ENCODE data around the genes KIF1C, ZFP3, NLRP1, TXNDC17 and SLC13A5.

- PRO-cap, result no peak
- RAMPAGE, long total RNA, 4 experiments, result no peak in any of the 4 experiments
Observed at GRCh38 chr17:4739993-4740215, 176 bp upstream of the CXCL16 start.

DNA sequence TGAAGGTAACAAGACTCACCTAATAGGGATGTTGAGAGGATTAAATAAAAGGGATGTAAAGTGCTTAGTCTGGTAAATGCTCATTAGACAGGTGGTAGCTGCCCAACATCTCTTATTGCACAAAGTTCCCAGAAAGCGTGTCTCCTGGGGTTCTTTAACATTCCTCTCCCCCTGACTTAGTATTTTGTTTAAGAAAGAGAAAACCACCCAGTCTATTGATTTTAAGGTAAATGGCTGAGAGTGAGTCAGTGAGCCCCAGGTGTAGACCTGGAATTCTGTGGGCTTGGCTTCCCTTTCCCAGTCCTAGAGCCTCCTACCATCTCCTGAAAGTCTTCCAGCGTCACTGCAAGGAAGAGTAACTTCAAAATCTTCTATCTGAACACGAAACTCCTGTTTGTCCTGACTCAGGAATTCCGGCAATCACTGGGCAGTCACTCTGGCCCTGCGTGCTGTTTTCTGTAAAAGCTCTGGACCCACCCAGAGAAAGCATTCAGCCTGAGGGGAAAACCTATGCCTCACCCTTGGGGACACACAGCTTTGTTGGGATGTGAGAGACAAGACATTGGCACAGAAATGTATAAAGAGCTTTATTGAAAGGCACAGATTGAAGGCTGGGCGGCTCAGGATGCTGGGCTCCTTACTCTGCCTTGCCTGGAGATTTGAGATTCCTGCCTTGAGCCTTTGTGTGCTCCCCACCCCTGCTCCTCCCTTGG lies 15.8 kb downstream of the MINK1 start:
- PRO-cap, result no peak
- RAMPAGE, long total RNA, 4 experiments, result no peak in any of the 4 experiments

- PRO-cap, result no peak
- RAMPAGE, long total RNA, 4 experiments, result no peak in any of the 4 experiments
Observed at GRCh38 chr17:4997375-4998425, at the start of gene KIF1C. Gene KIF1C (plus strand): TSS chr17:4997950.

DNA sequence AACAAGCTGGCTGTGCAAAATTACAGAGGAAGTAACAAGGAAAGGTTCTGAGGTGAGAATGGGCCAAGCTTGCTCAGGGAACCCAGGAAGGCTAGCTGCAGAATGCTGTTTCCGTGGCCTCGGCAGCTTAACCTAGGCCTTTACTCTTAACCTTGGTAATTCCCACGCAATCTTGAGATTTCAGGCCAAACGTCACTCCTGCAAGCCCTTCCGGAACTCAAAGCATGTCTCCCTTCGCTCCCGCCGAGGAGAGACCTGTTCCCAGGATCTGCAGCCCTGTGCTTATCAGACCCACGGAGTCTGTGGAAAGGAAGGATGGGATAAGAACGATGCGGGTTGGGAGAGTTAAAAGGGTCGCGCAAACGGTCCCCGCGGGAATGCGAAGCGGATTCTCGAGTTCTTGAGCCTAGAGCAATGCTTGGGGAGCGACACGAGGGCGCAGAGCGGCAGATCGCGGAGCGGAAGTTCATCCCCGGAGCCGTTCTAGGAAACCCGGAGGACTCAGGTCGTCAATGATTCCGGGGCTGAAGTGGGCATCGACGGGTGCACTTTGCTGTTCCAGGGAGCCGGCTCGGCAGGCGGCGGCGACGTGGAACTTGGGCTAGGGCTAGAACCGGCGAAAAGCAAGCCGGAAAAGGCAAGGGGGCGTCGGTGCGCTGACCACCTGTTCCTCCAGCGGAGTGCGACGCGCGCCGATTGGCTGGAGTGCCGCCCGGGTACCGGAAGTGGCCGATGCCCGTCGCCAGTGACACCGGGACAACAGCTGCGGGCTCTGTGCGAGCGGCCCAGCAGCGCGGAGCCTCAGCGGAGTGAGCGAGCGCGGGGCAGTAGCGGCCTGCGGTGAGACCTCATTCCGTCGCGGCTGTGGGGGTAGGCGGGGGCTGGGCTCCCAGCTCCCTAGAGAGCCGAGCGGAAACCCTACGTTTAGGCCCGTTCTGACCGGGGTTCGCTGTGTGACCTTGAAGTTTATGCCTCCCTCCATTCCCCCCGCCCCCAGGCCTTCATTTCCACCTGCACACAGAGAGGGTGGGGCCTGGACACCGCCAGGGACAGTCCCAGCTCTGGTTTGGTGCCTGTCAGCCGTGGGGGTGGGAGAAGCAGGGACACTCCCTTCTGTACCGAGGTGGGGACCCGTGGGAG lies at the start of gene ZFP3:
TSS of gene ZFP3 (plus strand) at position 732 of the 1,140 bp plus-strand sequence.
- PRO-cap, result no peak
- RAMPAGE, long total RNA, 4 experiments, result start-site peak on the plus strand in 4 of 4 experiments, centred at positions 546 to 754 of the sequence, 19 to 168 reads per replicate

GRCh38 chr17:5096400-5096816 lies 15.3 kb downstream of the ZNF232 start:
- PRO-cap, result no peak
- RAMPAGE, long total RNA, 4 experiments, result no peak in any of the 4 experiments

GRCh38 chr17:5210023-5210469 lies 18.4 kb upstream of the ZNF594 start:
- PRO-cap, result no peak
- RAMPAGE, long total RNA, 4 experiments, result no peak in any of the 4 experiments

GRCh38 chr17:5514334-5515311 lies 13.8 kb upstream of the ENSG00000286190 start:
- PRO-cap, result no peak
- RAMPAGE, long total RNA, 4 experiments, result no peak in any of the 4 experiments

- PRO-cap, result unidirectional peak, minus-strand start at chr17:5584474
- RAMPAGE, long total RNA, 4 experiments, result start-site peak on the minus strand in 4 of 4 experiments, at chr17:5584451-5584482 at its widest, 23 to 114 reads per replicate
Observed at GRCh38 chr17:5584210-5584996, at the start of gene NLRP1. Gene NLRP1 (minus strand): TSS chr17:5584509.

DNA sequence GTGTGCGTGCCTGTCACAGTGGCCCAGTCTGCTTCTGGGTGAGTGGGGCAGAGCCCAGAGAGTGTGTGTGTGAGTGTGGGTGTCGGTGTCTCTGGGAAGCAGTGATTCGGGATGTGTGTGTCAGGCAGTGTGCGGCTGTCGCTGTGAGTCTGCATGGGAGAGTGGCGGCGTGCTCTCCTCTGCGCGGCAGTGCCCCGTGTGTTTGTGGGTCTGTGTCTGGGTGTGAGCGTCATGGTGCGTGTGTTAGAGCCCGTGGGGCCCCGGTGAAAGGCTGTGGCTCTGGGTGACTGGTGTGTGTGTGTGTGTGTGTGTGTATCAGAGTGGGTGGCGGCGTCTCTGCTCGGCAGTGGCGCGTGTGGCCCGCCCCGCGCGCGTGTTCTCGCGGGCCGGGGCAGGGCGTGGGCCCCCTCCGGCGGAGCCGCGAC lies 303 bp upstream of the WSCD1 start:
- PRO-cap, result no peak
- RAMPAGE, long total RNA, 4 experiments, result no peak in any of the 4 experiments

DNA sequence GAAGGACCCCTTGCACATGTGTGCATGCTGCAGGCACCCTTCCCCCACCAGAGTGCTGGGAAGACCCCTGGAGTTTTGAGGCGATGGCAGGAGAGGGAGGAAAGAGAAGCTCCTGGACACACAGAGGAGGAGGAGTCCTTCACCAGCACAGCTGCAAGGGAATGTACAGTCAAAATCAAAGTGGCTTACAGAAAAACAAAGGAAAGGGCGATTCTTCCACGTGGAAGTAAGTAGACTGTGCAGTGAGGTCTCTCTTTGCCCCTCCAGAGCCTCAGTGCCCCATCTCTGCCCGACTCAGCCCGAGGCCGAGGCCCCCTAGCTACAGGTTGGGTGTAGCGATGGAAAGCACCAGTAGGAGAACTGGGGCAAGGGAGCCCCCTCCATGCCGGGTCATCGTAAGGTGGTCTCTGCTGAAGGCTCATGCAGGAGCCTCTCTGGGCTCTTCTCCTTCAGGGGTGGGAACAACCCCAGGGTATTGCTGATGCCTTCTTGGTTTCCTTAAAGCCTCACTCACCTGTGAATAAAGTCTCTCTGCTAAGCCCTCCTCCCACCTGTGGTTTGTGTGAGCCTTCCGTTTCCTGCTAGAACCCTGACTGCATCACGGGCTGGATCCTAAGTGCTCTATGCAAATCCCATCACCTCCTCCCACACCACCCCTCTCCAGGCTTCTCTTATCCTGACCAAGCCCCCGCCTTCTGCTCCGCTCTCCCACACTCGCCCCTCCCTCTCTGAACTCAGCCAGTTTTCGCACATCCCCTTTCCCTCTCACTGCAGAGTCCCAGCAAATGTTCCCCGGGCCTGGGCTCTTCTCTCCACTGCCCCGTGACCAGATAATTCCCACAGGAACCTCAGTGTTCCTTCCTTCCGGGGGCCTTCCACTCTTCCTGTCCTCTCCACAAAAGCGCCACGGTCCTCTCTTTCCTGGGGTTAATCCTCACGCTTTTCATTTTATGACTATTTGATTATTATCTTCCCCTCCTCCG lies 51.7 kb downstream of the PIMREG start:
- PRO-cap, result no peak
- RAMPAGE, long total RNA, 4 experiments, result no peak in any of the 4 experiments

- PRO-cap, result no peak
- RAMPAGE, long total RNA, 4 experiments, result no peak in any of the 4 experiments
Observed at GRCh38 chr17:6555349-6556043, 859 bp downstream of the PITPNM3 start.

DNA sequence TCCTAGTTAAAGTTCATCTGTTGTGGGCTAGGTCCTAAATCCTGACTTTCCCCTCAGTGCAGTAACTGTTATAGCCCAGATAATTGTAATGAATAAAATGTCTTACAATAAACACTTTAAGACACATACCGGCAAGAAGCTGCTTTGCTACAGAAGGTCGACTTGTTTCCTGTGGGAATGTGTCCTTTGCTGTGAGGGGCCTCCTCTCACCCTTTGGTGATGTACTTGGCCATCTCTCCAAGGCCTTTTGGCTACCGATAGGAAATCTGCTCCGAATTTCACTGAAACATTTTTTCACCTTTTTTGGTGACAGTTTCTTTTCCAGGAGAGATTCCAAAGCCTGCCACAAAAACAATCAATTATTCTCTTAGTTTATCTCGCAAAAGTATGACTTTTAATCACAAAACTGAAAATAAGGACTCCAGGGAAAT lies 19.8 kb downstream of the KIAA0753 start:
- PRO-cap, result no peak
- RAMPAGE, long total RNA, 4 experiments, result no peak in any of the 4 experiments

DNA sequence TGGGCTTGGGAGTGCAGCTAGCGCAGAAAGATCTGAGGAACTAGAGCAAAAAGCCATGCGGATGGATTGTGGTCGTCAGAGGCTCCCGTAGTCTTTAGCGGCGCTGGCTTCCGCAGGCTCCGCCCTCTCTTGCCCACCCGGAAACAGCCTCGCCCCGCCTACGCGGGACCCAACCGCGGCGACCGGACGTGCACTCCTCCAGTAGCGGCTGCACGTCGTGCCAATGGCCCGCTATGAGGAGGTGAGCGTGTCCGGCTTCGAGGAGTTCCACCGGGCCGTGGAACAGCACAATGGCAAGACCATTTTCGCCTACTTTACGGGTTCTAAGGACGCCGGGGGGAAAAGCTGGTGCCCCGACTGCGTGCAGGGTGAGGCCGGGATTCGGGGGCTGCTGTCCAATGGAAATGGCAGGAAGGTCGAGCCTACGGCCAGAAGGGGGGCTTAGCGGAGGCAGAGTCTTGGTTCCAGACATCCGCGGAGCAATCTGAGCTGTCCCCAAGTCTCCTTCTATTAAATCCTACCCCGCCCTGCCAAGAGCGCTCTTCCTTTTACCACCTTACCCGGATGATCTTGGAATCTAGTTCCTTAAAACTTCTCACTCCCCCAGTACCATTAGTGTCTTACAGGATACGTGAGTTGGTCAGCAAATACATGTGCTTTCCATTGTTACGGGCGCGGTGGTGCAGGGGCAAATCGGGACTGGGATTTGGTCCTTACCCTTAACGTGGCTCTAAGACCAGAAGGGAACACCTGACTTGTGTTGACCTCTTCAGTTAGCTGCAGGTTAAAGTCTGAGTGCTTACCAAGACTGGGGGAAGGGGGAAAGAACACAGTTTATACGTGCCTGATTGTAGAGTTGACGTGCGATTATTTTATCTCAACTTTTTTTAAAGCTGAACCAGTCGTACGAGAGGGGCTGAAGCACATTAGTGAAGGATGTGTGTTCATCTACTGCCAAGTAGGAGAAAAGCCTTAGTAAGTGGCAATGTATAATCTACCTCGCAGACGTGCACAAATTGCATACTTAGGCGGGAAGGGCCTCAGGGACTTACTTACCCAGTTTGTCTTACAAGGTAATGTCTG lies at the start of gene TXNDC17:
TSS of gene TXNDC17 (plus strand) at position 201 of the 1,083 bp plus-strand sequence.
- PRO-cap, result unidirectional peak, plus-strand start at position 201 of the sequence
- RAMPAGE, long total RNA, 4 experiments, result start-site peak on the plus strand in 3 of 4 experiments, centred at positions 168 to 178 of the sequence, 1,001 to 1,488 reads per replicate

DNA sequence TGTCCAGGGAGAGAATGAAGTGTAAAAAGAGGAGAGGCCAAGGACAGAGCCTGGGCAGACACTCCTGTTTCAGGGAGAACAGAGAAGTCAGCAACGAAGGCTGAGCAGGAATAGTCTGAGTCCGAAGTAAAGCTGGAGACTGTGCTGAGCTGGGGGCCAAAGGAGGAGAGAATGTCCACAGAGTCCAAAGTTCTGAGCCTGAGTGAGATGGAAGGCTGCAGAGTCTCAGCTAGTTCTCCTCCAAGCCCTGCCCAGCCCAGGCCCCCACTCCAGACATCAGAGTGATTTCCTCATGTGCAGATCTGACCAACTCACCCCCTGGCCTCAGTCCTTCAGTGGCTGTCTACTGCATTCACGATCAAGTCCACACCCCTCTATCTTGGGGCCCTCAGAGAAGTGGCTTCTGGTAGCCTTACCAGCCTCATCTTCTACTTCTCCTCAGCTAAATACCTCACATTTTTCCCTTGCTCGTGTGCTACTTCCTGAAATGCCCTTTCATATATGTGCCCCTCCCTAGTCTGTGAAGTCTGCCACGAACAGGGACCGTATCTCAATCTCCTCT lies 21.6 kb downstream of the SLC13A5 start:
- PRO-cap, result no peak
- RAMPAGE, long total RNA, 4 experiments, result no peak in any of the 4 experiments

DNA sequence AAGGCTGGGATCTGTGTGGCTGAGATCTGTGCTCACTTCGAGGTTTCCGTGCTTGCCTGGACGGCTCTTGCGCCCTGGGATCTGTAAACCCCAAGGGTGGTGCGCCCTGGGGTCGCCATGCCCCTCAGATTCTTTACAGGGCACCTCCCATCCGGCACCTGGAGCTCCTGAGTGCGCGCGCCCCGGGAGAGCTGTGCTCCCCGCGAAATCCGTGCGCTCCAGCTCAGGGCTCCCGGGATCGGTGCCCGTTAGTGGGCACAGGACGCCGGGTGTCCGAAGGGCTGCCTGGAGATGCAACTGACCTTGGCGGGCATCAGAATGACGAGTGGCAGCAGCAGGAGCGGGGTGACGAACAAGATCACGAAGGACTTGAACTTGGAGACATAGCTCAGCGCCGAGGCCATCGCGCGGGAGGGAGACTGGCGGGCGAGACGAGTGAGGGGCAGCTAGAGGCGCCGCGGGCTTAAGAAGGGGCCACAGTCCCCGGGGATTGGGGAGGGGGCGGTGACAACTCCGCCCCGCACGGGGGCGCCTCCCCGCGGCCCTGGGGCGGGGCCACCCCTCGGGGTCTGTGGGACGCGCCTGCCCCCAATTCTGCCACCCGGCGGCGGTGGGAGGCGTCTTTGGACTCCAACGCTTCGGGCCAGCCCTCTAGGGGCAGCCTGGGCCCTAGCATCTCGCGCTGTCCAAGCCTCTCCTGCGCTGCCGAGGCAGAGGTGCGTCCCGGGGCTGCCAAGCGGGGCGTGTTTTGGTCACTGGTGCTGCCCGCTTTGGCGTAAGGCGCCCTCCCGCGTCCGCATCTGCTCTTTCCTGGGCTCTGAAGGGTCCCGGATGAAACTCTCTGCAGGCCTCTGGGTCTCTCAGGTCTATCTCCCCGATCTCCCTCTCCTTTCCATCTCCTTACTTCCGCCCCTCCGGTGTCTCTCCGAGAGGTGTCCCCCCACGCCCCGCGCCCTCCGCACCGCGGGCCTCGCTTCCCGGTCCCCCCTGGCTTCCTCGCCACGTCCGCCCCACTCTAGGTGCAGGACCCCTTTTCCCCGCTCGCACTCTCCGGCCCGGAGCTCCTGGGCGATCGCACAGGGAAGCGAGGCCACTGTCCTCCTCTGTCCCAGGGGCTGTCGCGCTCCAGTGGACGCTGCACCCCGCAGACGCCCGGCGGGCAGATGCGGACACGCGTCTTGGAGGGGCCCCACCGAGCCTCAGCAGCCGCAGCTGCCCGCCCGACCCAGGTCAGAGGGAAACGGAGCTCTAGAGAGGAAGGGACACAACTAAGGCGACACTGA lies at the start of gene SLC13A5:
TSS of gene SLC13A5 (minus strand) at position 440 of the 1,283 bp plus-strand sequence.
- PRO-cap, result no peak
- RAMPAGE, long total RNA, 4 experiments, result no peak in any of the 4 experiments

DNA sequence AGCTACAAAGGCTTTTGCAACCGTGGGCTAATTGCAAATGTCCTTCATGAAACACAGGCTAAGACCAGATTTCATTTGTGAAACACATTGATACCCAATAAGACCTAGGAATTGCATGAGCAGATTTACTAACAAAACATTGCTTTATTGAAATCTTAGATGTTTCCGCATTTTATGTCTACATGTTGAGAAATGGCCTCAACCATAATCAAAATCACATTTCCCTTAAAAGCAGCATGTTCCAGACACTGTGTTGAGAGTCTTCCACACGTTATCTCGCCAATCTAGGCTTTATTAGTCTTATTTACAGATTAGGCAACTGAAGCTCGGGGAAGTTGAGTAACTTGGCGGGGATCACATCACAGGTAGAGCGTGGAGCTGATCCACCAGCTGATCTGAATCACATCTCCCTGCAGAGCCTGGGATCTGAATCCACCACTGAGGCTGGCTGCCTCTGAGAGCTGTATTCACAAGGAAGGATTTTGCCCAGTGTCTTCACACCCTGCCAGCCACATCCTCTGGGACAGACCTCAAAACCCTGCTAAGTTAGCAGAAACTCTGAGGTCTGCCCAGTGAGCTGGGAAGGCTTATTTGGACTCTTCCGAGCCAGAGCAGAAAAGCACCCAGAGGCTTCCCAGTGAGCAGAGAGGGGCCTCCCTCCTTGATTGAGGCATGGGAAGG lies 22.0 kb downstream of the FBXO39 start:
- PRO-cap, result no peak
- RAMPAGE, long total RNA, 4 experiments, result no peak in any of the 4 experiments

- PRO-cap, result no peak
- RAMPAGE, long total RNA, 4 experiments, result no peak in any of the 4 experiments
Observed at GRCh38 chr17:7045890-7046652, 2.2 kb upstream of the SLC16A11 start.

DNA sequence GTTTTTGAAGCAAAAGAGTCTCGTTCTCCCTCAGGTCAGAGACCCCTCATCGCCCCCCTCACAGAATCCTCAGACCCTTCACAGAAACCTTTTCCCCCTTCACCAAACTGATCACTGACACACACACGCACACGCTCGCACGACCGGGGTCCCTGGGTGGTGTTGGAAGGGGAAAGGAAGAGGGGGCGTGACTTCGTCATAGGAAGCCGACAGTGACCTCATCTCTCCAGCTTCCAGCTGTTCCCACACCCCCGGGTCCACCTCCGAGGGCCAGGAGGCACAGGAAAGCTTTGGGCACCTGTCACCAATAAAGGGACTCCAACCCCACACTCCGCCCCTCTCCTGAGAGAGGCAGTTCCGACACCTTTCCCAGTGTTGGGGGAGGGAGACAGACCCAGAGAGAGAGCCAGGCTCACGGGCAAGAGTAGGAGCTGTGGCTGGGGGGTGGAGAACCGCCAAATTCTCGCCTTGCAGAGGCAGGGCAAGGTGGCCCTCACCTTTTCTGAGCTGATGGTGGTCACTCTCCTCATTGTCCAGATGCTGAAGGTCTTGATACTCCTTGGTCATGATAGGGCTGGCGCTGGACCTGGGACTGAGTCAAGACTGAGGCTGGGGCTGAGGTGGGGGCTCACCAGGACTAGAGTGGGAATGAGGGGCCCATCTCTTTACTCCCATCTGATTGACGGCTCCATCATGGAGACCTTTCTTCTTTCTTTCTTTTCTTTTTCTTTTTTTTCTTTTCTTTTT lies 1.0 kb downstream of the ASGR1 start:
- PRO-cap, result no peak
- RAMPAGE, long total RNA, 4 experiments, result no peak in any of the 4 experiments

- PRO-cap, result no peak
- RAMPAGE, long total RNA, 4 experiments, result no peak in any of the 4 experiments
Observed at GRCh38 chr17:7207937-7208619, 9.3 kb downstream of the DLG4 start.

DNA sequence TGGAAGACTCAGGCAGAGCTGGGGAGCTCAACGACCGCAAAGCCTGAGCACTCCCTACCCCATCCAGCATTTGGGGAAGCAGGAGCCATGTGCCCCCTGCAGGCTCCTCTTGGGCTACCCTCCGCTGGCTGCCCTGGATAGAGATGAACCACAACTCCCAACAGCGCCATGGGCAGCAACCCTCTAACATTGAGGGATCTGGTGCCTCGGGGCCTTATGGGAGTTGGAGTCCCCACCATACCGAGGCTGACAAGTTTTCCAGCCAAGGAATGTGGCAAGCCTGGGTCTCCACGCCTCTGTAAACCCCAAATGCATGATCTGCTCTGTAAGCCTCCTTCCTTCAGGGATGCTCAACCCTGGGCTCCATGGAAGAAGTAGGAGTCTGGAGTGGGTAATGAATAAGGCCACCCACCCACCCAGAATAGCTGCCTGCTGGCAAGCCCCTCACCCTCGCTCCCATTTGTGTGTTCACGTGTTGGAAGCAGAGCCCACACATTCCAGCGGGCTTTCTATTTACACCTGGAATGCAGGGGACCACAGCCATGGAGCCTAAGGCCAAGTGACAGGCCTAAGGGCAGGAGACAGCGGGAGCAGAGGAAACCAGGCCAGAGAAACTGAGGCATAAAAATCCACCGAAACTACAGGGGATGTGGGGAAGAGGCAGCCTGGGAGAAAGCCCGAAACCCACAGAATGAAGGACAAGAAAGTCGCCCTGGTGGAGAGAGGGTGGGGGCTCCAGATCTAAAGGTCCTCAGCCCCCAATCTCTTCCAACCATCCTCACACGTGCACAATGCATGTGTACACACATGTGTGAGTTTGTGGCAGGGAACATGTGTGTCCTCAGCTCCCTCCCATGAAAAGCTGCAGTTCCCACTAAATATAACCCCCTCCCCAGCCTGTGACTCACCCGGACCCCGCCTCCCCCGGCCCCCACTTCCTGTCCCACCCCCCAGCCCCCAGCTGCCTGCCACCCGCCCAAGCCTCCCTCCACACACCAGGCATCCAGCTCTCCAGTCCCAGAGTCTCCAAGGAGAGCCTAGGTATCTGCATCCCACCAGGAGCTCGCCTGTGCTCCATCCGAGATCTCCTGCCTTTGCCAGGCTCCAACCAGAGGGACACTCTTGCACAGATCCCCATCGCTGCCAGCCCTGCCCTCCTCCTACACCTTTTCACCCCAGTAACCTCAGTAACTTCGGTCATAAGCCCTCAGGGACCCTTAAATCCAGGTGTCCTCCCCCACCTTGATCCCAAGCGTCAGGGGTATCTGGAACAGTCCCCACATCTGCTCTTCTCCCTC lies 2.0 kb downstream of the DLG4 start:
- PRO-cap, result no peak
- RAMPAGE, long total RNA, 4 experiments, result no peak in any of the 4 experiments

Measured in omental fat pad (tissue), 4 donors.